LNCaP clone FGC (cell line): Measurements from ENCODE around the gene THAP9.

GRCh38 chr4:82352365-82353184, 21.2 kb downstream of the HNRNPD start:
- RRBS, 2 experiments, result no CpG with 5 or more reads among the region's 3 CpGs

DNA sequence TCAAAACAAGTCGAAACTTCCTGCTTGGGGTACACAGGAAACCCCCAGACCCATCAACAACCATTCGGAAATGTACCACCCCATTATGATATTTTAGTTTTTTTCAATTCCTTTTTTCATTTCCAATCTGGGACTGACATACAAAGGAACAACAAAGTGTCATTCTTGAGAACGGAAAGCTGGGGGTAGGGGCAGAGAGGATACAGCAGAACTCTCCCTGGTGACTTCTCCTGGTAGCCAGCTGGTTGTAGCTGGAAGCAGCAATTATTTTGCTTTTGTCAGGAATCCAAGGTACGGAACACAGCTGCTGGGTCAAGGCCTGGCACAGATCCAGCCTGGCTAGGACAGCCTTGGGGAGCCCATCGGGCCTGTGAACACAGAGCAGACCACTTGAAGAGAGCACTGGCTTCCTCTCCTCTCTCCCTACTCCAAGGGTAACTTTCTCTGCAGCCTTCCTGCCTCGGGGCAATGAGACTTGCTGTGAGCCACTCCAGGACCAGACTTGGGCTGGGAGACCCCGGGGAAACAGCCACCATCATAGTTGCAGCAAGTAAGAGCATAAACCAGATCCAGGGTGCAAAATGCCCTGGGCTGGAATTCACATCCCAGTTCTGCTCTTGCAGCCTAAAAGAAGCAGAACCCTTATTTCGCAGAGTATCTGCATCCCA, 67.5 kb downstream of the SCD5 start:
- RRBS, 2 experiments, result no CpG with 5 or more reads among the region's 8 CpGs

- RRBS, 2 experiments, result 69 to 92% methylated on average over 2 to 3 of the region's 38 CpGs
These were observed 848 bp downstream of the SCD5 start for GRCh38 chr4:82797711-82798185.

DNA sequence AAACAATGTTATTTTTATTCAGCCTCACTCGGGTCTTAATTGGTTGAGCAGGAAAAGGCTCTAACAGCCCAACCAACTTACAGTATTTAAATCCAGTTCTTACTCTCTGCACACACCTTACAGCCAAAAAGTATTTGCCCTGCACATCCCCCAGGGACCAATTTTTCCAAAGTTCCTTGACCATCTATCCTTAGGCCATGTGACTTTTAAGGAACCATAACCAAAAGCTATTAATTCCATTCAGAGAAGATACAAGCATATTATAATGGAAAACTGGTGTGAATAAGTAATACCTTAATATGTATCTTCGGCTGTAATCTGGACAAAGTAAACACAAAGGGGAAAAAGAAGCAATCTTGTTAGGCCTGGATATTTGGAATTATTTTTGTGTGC, 1.1 kb upstream of the THAP9 start:
- RRBS, 2 experiments, result no CpG with 5 or more reads among the region's 2 CpGs

GRCh38 chr4:82900589-82901526, at the start of gene THAP9:
Gene THAP9, plus strand, starts transcription at chr4:82900735.
- RRBS, 2 experiments, result under 1 to 1% methylated on average over 8 to 15 of the region's 66 CpGs

DNA sequence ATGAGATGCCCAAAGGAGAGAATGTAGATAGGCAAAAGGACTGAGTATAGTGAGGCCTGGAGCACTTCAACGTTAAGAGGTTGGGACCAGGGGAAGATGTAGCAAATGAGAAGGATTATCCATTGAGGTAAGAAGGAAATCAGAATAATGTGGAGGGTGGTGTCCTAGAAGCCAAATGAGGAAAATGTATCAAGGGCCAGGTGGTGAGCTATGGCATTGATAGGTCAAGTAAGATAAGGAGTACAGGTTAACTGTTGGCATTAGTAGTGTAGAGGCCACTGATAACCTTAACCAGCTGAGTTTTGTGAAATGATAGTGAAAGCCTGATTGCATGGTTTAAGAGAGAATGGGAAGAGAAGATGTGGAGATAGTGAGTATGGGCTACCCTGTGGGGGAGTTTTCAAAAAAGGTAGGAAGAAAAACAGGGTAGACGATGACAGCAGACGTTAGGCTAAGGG, 16.8 kb downstream of the COPS4 start:
- RRBS, 2 experiments, result no CpG with 5 or more reads among the region's 3 CpGs

GRCh38 chr4:83115907-83116268, 1.4 kb upstream of the PLAC8 start:
- RRBS, 2 experiments, result no CpG with 5 or more reads among the region's 5 CpGs

DNA sequence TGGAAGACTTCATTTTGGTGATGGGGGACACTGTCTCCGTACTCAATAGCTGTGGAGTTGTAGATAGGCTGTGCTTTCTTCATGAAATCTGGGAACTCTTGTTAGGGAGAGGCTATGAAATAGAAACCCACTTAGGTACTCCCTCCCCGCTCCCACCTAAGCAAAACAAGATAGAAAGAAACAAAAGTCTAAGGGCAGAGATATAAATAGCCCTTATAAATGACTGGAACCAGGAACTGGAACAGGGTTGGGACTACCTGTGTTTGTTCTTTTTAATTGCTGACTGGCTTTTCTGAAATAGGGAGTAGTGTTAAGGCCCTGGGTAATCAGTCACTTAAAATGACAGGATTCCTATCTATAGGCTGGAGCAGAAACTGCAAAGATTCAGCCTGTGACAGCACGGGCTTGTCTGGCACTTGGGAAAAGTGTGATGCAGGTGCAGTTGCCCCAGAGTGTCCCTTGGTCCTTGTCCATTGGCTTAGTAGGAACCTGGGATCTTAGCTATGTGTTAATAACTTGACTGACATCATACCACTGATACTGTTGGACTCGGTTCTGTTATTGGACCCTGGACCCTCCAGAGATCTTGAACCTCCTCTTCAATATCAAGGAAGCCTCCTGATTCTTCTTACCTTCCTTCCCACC, 14.7 kb upstream of the PLAC8 start:
- RRBS, 2 experiments, result no CpG with 5 or more reads among the region's 4 CpGs

GRCh38 chr4:83219076-83220157, 65.2 kb downstream of the COQ2 start:
- RRBS, 2 experiments, result no CpG with 5 or more reads among the region's 14 CpGs

DNA sequence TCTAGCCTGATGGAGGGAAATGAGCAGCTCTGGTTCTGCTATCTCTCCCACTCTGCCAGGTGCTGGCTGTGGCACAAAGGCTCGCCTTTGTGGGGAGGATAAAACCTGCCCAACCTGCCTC, 36.3 kb downstream of the COQ2 start:
- RRBS, 2 experiments, result no CpG with 5 or more reads among the region's 1 CpG

- RRBS, 2 experiments, result no CpG with 5 or more reads among the region's 6 CpGs
These were observed 23.2 kb downstream of the COQ2 start for GRCh38 chr4:83261367-83261838.

DNA sequence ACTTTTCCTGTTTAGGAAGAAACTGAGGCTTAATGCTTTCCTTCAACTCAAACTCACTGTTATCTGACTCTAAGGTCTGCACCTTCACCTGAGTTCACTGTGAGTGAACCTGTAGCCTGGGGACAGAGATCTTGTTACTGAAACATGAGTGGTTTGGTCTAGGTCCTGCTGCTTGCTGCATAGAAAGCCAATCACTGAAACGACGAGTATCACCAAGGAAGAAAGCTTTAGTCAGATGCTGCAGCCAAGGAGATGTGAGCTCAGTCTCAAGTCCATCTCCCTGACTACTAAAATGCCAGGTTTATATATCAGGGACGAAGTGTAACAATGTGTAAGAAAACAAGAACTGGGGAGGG, 19.5 kb upstream of the ABRAXAS1 start:
- RRBS, 2 experiments, result no CpG with 5 or more reads among the region's 3 CpGs

DNA sequence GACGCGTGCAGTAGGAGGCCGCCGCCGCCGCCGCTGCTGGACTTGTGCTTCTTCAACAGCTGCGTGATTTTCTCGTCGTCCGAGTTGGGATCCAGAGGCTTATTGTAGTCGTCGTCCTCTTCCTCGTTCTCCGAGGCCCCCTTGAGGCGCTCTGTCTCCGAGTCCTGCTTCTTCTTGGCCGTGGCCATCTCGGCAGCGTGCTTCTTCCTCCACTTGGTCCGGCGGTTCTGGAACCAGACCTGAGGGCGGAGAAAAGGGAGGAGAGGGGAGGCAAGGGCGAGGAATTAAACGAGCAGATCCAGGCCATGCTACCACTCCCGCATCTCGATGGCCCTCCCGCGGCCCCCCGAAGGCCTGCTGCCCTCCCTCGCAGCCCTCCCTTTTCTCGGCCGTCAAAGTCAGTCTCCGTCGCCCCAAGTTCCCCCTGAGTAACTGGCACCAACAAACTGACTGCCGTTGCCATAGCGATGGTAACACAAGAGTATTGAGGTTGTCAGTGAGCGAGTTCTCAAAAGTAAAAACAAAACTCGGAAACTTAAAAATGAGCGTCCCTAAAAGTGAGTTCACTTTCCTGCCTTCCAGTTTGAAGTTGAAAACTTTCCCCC, 5.7 kb downstream of the NKX6-1 start:
- RRBS, 2 experiments, result no CpG with 5 or more reads among the region's 40 CpGs

DNA sequence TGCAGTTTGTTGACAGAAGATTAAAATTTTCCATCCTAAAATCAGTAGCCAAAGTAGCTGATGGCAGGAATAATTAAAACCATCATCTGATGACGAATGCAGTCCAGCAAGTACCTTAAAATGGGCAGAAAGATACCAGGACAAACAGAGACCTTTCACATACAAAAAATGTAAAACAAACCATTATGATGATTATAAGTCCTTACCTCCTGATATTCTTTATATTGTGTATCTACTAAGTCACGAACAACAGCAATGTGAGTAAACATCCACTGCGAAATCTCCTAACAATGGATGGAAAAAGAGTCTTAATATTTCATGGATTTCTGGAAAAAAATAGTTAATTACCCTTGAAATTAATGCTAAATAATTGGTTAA, 151.9 kb downstream of the CDS1 start:
- RRBS, 2 experiments, result no CpG with 5 or more reads among the region's 3 CpGs

GRCh38 chr4:84869347-84869752, 97.1 kb downstream of the WDFY3 start:
- RRBS, 2 experiments, result no CpG with 5 or more reads among the region's 1 CpG

DNA sequence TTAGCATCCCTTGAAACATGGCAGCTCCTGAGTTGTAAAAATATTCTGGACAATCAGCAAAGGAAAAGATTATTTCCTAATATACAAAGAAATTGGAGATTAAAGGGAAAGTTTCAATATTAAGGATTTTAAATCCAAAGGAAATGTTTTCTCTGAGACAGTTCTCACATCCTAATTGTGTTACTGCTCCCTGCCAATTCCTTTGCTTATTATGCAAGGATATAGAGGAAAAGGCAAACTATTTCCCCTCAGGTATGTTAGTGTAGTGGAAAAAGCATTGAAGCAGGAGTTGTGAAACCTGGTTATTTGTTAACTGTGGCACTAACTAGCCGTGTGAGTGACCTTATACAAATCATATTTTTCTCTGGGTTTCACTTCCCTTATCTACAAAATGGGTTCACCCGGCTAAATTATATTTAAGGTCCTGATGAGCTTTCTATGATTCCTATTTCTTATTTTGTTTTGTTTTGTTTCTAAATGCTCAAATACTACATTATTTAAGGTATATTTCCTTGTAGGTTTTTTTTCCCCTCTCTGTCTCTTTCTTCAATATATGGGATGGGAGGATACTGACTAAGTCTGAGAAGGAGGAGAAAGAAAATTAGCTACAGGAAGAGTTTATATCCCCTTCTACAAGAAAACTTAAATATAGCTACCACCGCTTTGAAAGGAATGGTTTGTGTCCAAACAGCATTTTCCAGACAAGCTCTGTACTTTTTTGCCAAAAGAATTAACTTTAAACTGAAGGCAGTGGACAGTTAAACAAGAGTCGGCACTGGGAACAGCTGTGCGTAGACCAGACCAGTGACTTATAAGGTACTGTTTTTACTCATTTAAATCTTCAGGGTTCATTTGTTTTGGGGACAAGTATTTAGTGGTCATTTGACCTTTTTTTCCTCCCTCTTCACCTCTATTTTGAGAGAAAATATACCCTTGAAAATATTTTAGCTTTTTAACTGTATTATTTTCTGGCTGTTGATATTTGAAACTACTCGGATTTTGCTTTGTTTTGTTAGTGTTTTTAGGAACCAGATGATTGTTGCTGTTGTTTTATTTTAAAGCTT, 303.5 kb downstream of the ARHGAP24 start:
- RRBS, 2 experiments, result no CpG with 5 or more reads among the region's 6 CpGs

GRCh38 chr4:85783268-85784071, 308.5 kb downstream of the ARHGAP24 start:
- RRBS, 2 experiments, result no CpG with 5 or more reads among the region's 3 CpGs

- RRBS, 2 experiments, result no CpG with 5 or more reads among the region's 4 CpGs
These were observed 406.4 kb downstream of the MAPK10 start for GRCh38 chr4:85953475-85953905.

- RRBS, 2 experiments, result no CpG with 5 or more reads among the region's 5 CpGs
These were observed 91.7 kb upstream of the MAPK10 start for GRCh38 chr4:86451566-86452007.